ReNcell CX (cell line): ENCODE data around the genes NUCB2 and OTOG.

GRCh38 chr11:16966470-16967261 is 47.5 kb downstream of the PLEKHA7 start:
- PRO-cap: no peak

DNA sequence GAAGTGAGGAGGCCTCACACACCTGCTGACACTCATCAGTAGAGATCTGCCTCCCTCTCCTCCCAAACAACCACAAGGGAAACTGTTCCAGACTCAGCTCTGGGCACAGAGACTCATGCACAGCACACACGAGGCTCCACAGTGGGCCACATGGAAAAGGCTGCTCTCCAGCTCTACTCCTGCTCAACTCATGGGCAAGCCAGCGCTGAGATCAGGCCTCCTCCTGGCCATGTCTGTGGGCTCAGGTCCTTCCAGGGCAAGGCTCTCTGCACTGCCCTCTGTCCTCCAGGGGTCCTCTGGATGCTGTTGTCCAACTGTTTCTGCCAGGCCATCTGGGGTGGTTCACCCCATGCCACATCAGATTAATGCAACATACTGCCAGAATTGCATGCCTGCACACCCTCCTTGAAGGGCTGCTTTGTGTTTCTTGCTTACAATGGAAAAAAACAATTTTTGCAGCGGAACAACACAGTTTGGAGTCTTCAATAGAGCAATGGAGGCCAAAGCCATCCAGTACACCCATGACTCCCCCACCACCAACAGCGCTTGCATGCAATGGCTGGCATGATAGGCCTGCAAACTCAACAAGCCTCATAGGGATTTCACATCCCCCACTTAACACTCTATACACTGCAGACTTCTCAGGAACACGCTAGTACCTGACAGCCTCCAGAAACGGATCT is 45.9 kb downstream of the PLEKHA7 start:
- PRO-cap: no peak

DNA sequence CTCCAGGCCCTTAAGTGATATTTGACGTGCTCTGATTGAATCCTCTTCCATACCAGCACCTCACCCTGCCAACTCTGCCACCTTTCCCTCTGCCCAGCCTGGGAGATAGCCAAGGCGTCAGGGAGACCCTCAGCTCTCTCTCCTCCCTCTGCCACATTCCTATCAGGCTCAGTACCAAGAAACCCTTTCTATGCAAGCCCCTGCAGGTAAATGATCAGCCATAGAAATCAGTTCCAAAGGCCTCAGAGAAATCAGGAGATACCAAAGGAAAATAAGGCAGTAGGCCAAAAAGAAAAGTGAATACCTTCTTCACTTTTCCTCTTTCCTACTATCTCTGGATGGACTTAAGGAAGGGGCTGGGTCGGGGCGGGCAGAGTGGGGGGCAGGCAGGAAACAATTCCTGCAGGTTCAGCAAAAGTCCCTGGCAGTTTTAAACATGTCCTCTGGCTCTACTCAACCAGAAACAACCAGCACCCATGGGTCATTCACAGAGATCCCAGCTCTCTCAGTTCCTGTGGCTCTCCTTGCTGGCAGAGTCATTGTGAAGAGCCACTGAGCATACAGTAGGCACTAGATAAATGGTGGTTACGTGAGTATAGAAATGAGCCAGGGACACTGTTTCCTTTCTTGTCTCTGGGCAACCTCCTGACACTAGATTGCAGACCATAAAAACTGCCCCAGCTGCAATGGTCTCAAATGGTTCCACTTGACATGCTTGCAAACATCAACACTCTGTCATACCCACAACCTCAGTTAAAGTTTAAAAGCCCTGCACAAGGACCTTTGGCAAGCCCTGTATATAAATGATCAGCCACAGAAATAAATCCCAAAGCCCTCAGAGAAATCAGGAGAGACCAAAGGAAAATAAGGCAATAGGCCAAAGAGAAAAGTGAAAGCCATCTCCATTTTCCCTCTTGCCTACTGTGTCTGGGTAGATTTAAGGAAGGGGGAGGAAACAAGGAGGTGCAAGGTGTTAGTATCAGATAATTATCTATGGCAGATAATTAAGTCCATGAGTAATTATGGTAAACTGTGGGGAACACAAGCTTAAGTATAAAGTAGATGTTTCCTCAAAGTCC is 20.9 kb downstream of the PLEKHA7 start:
- PRO-cap: no peak

DNA sequence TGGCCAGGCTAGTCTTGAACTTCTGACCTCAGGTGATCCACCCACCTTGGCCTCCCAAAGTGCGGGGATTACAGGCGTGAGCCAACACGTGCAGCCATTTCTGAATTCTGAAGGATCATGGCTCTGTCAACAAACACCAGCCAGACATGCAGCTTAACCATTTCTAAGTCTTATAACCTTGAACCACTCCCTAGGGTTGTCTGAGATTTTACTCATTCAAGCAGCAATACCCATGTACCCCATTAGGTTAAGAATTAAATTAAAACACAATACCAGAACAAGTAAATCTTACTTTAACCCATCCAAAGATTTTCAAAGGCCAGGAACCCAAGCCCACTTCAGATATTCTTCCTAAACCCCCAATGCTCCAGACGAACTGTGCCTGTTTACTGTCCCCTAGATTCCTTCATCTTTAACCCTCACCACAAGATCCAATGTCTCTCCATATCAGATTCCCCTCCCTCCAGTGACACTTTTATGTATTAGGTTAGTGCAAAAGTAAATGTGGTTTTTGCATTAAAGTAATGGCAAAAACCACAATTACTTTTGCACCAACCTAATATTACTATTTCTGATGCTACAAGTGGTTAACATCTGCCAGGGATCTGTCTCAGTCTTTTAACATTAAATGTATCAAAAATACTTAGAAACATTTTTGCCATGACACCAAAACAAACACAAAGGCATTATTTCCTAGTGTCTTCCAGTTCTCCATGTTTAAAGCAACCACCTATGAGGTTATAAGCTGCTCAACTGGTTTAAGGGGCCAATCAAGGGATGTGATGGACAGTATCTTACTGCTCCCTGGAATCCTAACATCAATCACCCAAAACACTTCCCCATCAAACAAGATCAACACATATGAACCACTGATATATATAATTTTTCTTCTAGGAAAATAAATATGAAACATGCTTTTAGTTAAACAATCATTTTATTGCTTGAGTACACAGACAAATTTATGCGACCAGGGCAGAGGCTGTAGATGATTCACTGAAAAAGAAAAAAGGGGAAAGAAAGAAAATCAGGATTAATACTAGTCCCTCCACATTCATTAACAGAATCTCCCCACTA is 3.7 kb downstream of the RPS13 start:
- PRO-cap: unidirectional peak, minus-strand start at position 404 of the sequence

DNA sequence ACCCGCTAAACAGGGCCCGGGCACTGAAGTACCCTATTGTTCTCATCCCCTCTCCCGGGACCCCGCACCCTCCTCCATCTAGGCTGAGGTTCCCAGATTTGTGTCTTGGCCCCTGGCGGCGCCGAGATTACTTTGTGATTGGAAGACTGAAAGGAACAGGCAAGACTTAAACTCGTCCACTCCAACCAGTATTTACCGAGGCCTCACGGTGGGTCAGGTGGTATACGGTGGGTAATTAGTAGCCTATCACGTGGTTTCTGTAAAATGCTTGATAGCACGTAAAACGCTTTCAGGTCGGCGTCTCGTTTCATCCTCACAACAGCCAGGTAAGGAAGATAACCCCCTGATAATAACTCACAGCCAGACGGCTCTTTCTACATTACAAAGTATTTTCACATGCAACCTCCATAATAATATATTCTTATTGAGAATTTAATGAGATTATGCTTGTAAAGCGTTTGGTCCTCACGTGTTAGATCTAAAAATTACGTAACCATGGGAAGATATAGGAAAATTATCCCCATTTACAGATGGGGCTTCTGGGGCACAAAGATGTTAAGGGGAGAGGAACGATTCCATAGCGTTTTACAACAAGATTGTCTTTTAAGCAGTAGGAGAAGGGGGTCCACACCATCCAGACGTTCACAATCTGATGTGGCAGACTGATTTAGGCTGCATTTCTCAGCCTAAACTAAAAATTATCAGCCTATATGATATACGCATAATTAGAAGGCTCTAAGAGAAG is 654 bp upstream of the PIK3C2A start:
- PRO-cap: bidirectional peak, plus-strand start at position 316 of the sequence, minus-strand start at position 96 of the sequence

- PRO-cap: unidirectional peak, plus-strand start at chr11:17276359; bidirectional peak, plus-strand start at chr11:17276745, minus-strand start at chr11:17276556; unidirectional peak, plus-strand start at chr11:17277029
These were observed at the start of gene NUCB2 for GRCh38 chr11:17276047-17277169. Gene NUCB2 (plus strand): TSS chr11:17276739.

DNA sequence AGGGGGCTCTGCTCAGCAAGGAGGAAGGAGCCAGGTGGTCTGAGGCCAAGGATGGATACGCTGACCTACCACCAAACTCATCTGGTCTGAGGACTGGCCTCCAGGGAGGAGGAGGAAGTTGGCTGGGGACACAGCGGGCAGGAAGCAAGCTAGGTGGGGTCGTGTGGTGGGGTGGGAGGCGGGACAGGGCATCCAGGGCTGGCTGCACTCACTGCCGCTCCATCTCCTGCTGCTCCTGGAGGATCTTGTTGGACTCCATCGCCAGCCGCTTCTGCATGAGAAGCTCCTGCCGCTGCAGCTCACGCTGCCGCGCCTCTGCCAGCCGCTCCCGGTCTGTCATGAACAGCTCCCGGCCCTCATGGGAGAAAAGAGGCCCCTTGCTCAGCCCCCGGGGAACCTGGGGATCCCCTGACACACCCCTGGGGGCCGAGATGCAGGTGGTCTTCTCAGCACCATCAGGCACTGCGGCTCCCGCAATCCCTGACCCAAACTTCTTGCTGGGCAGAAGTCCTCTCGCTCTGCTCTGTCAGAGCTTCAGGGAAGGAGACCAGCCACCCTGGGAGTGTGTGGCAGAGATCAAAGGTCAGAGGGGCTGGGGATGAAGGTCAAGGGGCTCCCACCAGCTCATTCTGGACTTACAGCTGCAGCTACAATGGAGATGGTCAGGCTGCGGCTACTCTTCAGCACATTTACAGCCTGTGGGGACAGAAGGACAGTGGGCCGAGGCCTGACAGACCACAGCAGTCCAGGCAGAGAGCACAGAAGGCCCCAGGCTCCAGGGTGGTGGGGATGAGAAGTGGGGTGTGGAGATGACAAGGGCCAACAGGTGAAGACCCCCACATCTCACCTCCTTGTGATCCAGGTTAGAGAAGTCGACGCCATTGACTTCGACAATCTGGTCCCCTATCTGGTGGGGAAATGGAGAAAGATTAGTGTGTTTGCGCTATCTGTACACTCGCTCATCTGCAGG is 21.4 kb downstream of the USH1C start:
- PRO-cap: no peak

DNA sequence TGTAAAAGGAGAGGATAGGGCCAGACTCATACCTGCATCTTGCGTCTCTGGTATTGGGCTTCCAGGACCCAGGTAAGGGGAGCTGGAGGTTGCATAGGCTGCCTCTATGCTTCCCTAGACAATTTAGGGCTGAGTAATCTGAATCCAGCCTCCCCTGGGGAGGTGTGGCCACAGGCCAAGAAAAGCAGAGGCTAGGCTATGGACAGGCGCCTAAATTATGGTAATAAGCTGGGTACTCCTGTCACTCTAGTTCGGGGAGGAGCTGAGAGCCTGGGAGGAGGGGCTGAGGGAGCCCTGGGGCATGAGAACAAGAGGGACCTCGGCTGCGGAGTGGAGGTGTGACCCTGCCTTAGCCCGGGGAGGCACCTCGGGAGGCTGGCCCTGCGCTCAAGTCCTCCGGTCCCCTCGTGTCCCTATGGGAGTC is at the start of gene OTOG:
Gene OTOG, plus strand, starts transcription at position 302 of the 424 bp plus-strand sequence.
- PRO-cap: no peak

- PRO-cap: no peak
These were observed 657 bp downstream of the HPS5 start for GRCh38 chr11:18321341-18321625.

DNA sequence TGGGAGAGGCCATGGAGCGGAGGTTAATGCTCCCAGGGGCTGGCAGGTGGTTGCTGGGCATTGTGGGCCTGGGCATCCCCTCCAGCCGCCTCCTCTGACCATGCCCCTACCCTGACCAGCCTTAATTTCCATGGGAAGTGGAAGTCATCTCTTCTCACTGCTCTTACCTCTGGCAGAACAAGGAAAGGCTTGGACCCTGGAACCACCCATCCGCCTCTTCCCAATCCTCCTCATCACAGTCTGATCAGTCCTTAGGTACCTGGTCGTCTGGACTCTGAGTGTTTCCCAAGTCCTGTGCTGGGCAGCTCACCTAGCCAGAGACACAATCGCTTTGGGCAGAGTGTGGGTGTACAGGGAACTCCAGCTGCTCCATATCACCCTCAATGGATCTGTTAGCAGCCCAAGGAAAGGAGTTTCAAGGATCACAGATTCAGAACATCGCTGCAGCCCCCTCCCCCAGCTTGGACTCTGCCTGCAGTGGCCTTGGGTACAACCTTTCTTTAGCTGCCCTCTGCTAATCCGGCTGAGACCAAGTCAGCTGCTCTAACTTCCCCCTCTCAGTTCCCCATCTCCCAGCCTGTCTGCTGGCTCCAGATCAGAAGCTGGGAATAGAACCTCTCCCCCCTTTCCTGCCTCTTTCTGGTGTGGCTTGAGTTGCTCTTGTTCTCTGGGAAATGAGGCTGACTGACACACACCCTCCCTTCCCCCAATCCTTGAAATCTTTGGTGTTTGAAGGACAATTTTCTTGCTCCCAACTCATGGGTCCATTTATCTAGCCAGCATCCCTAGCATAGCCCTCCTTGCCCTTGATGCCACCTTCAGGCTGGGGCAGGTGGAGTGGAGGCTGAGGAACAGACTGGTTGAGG is 1.2 kb downstream of the TMEM86A start:
- PRO-cap: no peak

- PRO-cap: no peak
These were observed 868 bp downstream of the PTPN5 start for GRCh38 chr11:18790716-18791144.

DNA sequence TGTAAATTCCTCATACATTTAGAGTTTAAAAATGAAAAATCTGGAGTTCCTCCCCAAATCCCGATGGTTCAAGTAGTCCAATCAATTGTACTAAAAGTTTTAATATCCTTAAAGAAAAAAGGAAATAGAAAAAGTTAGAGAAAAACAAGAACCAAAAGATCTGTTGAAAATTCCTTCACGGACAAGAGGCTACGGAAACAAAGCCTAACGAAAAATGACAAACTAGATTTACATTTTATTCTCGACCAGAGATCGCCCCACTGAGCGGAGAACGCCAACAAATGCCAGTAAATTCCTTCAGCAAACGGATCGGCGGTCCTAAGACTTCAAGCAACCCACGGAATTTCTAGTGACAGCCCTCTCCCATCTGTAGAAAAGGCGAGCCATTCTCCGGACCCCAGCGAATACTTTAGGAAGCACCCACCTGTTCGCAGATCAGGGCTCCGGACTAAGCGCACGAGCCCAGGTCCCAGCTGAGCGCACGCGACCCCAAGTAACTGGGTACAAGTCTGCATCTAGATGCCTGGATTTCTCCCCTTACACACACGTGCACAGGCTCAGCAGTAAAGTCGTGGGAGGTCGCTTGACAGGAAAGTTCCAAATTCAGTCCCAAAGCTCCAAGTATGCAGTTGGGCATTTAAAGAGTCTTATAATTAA is 493 bp downstream of the E2F8 start:
- PRO-cap: unidirectional peak, minus-strand start at position 489 of the sequence

GRCh38 chr11:19277459-19277899 is 36.7 kb upstream of the E2F8 start:
- PRO-cap: no peak

DNA sequence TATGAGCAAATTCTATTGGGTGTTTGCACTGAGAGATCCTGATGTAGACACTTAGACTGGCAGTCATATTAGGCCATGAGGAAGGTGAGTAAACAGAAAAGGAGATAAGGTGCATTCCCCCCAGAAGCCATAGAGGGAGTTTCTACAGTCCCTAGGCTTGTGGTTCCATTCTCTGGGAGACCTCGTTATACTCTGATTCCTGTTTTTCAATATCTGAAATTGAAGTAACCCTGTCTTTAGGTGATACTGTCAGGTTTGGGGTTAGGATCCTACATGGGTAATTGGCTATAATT is 101.4 kb upstream of the E2F8 start:
- PRO-cap: no peak

GRCh38 chr11:19505165-19506301 is 207.1 kb upstream of the NAV2 start:
- PRO-cap: no peak

DNA sequence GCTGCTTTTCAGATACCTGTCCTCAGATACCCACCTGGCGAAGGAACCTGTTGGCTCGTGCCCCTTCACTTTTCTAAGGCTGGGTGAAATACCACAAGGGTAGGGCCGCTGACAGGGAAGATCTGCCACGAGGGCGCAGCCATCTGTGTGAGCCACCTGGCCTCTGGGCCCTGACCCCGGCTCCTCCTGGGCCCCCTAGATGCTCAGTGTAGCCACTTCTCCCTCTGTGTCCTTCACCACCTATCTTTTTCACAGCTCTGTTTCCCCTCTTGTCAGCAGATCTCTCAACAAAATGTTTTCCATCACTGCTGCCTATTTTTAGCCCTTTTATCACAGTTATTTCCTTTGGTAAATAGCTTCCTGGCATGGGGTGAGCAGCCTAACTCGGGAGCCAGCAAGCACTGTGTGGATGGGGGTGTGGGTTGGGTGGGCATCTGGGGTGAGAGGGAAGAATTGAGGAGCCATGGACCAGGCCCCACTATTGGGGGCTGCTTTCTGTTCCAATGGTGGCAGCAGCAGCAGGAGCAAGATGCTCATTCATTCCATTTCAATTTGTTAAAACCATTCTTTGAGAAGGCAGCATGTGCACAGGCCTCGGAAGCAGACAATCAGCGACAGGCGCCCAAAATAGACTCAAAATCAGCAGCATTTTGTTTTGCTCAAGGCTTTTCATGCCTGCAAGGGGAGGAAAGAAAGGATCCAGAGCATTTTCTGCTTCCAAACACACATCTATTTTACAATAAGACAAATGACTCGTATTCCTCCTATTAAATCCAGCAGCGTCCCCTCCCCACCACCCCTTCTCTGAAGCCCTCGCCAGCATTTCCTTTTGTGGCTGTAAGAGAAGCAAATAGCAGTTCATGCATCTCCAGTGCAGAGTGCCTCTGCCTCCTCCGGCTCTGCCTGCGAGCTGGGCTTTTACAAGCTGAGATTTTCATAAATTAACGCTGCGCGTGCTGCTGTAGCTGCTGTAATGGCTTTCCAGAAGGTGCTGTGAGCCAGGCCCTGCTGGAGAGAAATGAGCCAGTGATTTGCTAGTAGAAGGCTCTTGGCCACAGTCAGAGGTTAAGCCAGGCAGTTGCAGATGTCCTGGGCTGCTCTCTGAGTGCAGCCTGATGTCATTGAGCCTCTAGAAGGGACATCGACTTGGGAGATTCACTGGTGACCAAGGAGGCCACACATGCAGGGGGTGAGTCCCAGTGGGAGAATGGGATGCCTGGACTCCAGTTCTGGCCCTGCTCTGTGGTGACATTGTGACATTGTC is 134.9 kb upstream of the NAV2 start:
- PRO-cap: unidirectional peak, plus-strand start at position 882 of the sequence

- PRO-cap: no peak
These were observed 40.1 kb upstream of the NAV2 start for GRCh38 chr11:19672546-19672962.

GRCh38 chr11:19698362-19698705 is 14.3 kb upstream of the NAV2 start:
- PRO-cap: no peak

- PRO-cap: no peak
These were observed 2.8 kb downstream of the NAV2 start for GRCh38 chr11:19715377-19715904.

DNA sequence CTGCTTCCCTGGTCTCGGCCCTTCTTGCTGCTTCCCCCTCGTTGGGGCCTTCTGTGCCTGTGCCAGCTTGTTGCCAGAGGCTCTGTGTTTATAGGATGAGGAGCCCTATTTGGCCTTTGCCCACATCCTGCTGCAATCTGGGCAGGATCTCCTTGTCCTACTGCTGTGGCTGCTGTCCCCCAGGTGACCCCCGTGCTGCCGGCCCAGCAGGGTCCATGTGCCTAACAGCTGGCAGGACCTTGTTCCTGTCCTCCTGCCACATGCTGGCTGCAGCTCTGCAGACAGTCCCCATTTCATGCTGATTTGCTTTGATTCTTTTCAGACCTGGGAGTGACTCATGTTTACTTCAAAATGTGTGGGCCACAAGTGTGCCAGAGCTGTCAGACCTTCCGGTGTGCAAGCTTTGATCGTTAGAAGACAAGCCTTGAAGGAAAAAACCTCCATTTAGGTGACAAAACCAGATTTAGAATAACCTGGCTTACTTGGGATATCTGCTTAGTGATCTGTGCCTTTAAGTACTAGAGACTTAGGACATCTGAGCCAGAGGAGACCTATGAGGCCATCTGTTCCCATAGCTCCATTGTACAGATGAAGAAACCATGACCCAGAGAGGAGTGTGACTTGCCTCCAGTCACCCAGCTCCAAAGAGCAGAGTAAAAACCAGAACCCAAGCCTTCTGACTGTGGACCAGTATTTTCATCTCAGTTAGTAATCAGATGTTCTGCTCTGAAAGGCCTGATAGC is 11.1 kb downstream of the NAV2 start:
- PRO-cap: no peak